Parietal lobe (tissue), 2 donors: Measurements from ENCODE around the genes PIWIL1 and MMP17.

GRCh38 chr12:130337745-130338300, at the start of gene PIWIL1:
TSS of gene PIWIL1 (plus strand) at chr12:130337887.
- RAMPAGE, long total RNA, result no peak

GRCh38 chr12:130491575-130492232, 154.0 kb downstream of the PIWIL1 start:
- RAMPAGE, long total RNA, result no peak

DNA sequence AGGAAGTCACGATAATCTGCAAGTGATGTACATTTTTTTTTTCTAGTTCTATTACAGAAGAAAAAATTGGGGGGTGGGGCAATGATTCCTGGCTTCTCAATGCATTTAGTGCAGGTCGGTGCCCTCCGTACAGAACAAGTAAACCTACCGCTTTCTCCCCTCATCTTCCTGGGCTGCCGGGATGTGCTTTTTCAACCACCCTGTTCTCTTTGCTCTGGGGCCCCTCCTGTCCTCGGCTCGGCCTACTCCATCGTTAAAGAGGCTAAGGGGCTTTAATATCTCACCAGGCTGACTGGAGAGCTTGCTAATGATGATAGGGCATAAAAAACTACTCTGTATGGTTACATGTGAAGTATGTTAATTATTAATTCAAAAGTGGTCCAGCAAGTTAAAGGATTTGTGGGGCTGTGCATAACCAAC, 83.7 kb downstream of the RIMBP2 start:
- RAMPAGE, long total RNA, result no peak

- RAMPAGE, long total RNA, result no peak
Observed at GRCh38 chr12:130801358-130801865, 37.6 kb downstream of the STX2 start.

- RAMPAGE, long total RNA, result no peak
Observed at GRCh38 chr12:130838162-130838785, 776 bp downstream of the STX2 start.

GRCh38 chr12:130874315-130874690, 2.4 kb downstream of the RAN start:
- RAMPAGE, long total RNA, result no peak

DNA sequence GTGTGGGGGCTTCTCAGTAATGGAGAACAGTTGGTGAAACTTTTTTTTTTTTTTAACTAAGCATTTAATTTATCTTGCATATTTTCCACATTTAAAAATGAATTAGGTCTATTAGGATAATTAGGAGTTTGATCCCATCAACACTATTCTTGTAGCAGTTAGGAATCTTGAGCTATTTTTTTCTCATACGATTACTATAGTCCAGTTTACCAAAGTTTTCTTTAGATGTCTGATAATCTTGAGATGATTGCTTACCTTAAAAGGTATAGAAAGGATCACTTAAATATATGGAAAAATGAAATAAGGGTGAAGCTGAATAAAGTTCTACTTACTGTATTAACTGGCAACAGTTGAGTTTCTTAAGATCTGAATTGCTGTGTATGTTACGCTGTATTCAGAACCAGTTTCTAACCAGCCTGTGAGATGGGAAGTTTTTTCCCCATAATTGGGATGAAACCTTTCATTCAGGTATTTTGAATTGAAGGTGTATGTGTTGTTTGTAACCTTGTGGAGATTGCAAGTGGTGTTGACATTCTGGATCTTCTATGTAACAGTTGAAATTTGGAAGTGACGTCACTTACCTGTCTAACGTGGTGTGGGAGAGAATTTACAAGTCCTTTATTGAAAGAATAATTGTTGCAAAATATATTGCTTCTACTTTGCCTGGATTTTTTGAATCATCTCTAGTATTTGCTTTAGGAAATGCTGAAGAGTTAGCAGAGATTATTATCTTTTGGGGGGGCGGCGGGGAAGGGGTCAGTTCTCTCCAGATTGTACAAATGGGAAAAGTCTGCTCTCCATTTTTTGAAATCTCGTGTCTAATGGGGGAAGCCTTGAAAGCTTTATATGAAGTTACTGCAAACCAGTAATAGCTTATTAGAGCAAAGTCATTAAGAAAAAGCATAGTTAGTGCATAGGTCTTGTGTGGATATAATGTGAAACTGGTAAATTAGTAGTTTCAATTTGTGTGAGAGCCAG, 5.4 kb downstream of the RAN start:
- RAMPAGE, long total RNA, result no peak

DNA sequence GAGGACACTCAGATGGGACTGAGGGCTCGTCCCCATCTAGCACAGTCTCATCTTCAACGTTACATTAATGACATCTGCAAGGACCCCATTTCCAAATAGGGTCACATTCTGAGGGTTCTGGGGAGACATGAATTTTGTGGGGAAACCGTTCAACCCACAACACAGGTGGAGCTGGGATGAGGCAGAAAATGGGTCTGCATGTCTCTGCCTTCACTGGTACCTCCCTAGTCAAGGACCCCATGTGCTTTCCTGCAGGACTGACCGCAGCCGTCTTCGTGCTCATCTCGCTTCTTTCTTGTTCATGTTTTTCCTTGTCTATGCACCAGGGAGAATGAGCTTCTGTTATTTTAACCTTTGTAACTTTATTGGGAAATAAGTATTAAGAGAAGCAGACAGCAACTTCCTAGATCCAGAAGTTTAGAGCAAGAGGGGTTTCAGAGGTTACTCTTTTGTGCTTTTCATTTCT, 104.0 kb downstream of the ADGRD1 start:
- RAMPAGE, long total RNA, result no peak

DNA sequence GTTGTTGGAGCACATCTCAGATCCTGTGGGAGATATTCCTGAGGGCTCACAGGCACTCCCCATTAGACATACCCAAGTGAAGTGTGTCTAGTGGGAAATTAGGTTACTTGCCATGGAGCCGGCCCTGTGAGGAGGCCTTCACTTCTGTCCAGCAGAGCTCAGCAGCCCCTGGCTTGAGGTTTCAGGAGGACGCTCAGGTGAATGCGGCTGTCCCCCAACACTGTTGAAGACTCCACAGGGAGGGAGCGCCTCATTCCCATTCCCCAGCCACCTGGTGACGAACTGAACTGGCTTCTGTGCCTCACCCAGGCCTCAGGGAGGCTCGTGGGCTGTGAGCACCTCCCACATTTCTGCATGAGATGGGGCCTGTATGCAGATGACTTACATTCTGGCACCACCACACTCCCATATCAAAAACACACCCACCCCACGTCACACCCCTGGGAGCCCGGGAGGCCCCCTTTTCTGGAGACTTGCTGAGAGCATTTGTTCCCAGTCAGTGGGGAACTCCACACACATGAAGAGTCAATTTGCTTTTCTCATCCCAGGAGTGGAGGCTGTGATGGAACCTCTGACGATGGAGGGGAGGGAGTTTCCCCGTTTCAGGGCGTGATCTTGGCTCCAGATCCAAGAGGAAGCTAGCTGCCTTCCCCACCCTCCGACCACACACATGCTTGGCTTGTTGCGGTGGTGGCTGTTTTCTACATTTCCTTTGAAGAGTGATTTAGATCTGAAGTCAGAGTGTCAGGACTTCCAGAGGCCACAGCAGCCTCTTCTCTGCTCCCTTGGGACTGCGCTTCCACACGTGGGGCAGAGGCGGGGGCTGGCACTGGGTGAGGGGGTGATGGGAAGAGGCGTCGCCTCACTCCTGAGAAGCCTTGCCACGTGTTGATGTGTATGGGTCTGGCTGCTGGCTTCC, 120.8 kb downstream of the ADGRD1 start:
- RAMPAGE, long total RNA, result no peak

DNA sequence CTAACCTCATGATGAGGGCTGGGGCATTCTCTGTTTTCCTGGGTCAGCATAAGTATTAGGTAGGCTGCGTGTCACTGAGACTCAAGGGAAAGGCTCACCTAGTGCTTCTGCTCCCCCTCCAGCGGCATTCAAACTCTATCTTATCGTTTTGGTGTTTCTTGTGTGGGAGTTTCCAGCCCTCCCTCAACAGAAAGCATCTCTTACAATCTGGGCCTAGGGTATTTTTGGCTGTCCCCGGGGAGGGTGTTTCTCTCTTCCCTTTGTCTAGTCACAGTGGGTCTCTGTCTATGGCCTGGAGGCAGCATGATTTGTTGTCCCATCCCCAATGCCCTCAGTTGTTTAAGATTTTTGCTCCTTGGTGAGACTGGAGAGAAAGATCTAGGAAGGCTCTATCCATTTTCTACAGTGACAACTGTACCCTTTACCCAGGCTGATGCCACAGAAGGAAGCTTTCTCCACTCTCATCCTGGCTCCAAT, 286.0 kb downstream of the ADGRD1 start:
- RAMPAGE, long total RNA, result no peak

DNA sequence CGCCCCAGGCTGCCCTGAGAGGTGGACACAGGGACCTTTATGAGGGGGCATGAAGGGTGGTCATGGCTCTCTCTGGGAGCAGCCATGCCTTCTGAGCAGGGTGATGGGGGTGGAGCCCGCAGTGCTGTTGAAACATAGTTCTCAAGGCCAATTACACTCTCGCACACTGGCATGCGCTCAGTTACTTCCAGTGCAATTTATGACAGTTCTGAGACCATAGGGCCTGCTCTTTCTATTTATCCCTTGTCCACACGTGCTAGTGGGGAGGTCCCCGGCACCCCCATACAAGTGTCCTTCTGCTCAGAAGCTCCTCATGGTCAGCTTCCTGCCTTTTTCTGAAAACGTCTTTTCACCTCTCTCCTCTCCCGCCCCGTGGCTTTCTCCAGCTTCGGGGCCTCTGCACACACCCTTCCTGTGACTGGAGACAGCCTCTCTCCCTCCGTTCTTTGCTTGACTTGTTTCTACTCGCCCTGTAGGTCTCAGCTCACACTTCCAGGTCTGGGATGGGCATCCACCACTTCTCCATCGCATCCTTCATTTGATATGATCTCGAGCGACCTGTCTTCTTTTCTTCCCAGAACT, 313.2 kb downstream of the ADGRD1 start:
- RAMPAGE, long total RNA, result no peak

GRCh38 chr12:131434354-131435220, 276.3 kb upstream of the SFSWAP start:
- RAMPAGE, long total RNA, result no peak

- RAMPAGE, long total RNA, result no peak
Observed at GRCh38 chr12:131607418-131607825, 103.5 kb upstream of the SFSWAP start.

GRCh38 chr12:131713929-131715208, 3.5 kb downstream of the SFSWAP start:
- RAMPAGE, long total RNA, result no peak

DNA sequence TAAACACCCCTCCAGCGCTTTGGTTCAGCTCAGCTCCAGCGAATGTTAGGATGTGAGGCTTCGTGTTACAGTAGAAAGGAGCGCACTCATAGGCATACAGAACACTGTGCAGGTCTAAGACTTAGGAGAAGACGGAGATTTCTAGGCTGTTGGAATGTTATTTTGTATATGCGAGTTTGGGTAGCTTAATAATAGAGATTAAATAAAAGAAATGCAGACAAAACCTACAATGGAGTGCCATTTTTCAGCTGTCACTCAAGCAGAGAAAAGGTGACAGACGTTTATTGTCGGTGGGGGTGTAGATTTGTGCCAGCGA, 25.7 kb downstream of the SFSWAP start:
- RAMPAGE, long total RNA, result no peak

- RAMPAGE, long total RNA, result no peak
Observed at GRCh38 chr12:131777559-131778322, 50.5 kb upstream of the MMP17 start.

- RAMPAGE, long total RNA, result no peak
Observed at GRCh38 chr12:131827947-131828484, at the start of gene MMP17. TSS of gene MMP17 (plus strand) at chr12:131828393.

GRCh38 chr12:131917953-131918656, 11.0 kb upstream of the PUS1 start:
- RAMPAGE, long total RNA, result no peak

DNA sequence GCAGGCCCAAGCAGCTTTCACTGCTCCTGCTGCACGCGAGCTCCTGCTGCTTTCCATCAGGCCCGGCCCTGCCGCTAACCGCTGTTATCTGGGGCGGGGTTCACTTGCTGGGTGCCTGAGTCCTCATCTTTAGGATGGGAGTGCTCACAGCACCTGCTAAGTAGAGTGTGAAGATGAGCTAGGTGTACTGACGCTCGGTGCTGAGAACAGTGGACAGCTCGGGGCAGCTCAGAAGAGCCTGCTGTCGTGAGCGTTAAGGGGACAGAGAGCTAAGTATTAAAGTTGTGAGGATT, 1.1 kb downstream of the PUS1 start:
- RAMPAGE, long total RNA, result no peak

DNA sequence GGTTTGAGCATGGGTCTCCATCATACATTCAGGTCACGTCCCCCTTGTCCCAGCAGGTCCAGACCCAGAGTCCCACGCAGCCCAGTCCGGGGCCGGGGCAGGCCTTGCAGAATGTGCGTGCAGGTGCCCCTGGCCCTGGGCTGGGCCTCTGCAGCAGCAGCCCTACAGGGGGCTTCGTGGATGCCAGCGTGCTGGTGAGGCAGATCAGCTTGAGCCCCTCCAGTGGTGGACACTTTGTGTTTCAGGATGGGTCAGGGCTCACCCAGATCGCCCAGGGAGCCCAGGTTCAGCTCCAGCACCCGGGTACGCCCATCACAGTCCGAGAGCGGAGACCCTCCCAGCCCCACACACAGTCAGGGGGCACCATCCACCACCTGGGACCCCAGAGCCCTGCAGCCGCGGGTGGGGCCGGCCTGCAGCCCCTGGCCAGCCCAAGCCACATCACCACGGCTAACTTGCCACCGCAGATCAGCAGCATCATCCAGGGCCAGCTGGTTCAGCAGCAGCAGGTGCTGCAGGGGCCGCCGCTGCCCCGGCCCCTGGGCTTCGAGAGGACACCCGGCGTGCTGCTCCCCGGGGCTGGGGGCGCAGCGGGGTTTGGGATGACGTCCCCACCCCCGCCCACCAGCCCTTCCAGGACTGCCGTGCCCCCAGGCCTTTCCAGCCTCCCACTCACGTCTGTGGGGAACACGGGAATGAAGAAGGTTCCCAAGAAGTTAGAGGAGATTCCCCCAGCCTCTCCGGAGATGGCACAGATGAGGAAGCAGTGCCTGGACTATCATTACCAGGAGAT, 11.4 kb downstream of the EP400 start:
- RAMPAGE, long total RNA, result no peak